Airway epithelial cell (primary cell): ENCODE results near the genes FAM136A and FIGLA.

GRCh38 chr2:70258301-70259172 is 600 bp downstream of the PCYOX1 start:
- RAMPAGE, long total RNA = no peak

DNA sequence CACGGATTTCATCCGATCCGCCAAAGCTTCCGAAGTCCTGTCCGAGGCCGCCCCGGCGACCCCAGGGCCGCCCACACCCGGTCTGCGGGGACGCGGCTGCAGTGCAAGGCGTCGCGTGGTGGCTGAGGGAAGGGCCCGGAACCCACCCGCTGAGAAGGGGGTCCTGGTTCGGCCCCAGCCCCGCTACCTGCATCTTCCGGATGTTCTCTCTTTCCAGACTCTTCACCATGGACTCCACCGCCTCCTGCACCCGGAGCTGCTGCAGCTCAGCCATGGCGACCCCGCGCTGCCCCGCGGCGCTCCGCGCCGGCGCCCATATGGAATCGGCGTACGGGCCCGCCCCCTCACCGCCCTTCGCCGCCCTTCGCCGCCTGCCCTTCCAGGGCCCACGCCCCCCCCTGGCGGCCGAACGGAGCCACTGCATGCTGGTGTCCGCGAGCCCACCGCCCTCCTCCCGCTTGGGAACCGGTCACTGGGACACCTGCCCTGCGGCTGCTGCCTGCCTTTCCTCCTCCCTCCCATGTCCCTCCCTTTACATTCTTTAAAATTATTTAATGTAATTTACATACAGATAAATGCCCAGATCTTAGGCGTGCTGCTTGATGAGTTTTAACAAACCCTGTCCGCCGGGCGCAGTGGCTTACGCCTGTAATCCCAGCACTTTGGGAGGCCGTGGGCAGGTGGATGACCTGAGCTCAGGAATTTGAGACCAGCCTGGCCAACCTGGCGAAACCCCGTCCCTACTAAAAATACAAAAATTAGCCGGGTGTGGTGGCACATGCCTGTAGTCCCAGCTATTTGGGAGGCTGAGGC is at the start of gene FAM136A:
Gene FAM136A, minus strand, starts transcription at position 330 of the 813 bp plus-strand sequence.
- RAMPAGE, long total RNA = start-site peak on the minus strand centred at position 309 of the sequence, 82 bp wide, 1,307 and 673 reads in 2 replicates

DNA sequence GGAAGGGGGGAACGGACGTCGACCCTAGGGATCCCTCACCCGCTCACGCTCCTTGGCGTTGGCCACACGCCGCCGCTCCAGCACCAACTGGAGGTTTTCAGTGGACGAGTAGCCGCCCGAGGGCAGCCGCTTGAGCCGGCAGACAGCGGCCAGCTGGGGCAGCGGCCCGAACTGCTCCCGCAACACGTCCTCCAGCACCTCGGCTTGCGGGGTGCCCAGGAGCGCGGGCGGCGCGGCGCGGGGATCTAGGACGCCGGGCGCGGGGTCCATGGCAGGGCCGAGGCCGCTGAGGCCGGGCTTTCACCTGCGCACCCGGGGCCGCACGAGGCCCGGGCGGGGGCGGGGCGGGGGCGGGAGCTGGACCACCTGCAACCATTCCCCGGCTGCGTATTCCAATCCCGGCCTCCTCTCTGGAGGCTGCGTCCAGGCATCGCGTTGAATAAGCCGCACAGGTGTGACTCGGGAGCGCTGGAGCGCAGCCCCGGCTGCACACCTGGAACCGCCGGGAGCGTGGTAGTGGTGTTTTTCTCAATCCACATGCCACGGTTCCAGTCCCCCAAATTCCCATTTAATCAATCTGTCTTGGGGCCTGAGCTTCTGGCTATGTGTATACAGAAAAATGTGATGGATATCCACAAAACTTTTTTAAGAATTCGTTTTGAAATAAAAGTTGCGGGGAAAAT is at the start of gene FIGLA:
Gene FIGLA, minus strand, starts transcription at position 275 of the 683 bp plus-strand sequence.
- RAMPAGE, long total RNA = no peak

GRCh38 chr2:70871673-70872300 is 28.6 kb upstream of the VAX2 start:
- RAMPAGE, long total RNA = no peak

GRCh38 chr2:70984658-70985185 is 6.3 kb downstream of the ANKRD53 start:
- RAMPAGE, long total RNA = no peak

DNA sequence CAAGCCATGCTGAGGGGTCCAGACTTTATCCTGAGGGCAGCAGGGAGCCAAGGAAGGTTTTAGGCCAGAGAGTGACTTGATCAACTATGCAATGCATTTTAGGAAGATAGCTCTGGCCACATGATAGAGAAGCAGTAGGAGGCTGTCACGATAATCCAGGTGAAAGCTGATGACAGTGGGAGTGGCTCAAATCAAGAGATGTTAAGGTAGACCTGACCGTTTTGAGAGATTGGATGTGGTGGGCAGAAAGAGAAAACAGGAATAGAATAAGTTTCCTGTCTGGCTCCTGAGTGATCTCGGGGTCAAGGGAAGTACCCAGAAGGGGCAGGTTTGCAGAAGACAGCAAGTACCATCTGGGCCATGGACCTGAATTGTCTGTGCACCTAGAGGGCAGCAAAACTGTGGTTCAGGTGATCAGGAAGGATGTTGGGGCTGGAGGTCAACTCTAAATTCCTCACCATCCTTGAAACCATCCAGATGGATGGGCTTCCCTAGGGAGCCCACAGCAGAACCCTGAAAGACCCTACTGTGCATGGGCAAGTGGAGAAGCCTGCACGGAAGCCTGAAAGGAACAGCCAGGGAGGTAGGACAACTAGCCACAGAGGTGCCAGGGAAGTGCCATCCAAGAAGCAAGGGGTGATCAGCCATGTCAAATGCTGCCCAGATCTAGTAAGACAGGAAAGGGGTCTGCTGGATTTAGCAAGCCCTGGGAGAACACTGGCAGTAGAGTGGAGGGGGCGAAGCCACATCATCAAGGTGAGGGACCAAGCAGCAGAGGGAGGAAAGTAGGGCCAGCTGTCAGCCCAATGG is 8.1 kb downstream of the ANKRD53 start:
- RAMPAGE, long total RNA = no peak

DNA sequence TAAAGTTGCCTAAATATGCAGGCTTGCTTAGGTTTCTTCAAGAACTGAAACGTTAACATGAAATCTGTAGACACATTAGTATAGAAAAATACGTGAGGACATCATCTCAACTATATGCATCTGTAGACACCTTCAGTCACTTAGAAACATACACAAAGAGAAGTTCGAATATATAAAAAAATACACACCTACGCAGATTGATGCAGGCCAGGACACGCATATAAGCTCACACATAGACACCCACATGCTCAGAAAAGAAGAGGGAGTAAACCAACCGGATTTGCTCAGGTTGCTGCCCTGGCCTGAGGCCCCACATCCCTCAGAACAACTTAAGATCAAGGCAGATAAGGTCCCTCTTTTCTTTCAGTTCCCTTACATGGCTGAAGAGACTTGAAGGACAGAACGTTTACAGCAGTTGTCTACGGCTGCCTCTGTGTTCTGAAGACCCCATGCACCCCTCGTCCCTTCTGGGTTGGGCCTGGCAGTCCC is 4.5 kb upstream of the NAGK start:
- RAMPAGE, long total RNA = no peak

DNA sequence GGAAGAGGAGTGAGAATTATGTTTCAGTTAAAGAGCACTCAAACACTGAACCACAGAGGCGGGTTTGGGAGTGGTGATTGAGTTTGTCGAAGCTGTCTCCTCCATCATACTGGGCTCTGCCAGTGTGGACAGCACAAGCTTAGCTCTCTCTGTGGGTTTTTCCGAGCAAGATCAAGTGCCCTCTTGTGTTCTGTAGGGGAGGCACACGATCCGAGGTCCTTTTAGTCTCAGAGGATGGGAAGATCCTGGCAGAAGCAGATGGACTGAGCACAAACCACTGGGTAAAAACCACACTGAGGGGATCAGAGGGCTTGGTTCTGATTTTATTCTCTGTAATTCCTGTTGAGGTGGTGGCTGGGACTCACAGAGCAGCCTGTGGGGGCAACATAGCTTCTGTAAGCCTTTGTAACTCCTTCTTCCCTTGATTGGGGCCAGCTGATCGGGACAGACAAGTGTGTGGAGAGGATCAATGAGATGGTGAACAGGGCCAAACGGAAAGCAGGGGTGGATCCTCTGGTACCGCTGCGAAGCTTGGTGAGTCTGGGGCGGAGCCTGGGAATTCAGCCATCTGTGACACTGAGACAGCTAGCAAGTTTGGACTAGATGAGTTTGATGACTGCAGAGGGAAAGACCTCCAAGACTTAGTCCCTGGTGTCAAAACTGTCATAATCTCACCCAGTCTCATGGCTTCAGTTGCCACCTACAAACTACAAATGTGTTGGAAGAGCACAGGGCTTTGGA is 2.0 kb downstream of the NAGK start:
- RAMPAGE, long total RNA = no peak

GRCh38 chr2:71129524-71130168 is 383 bp downstream of the MCEE start:
- RAMPAGE, long total RNA = no peak

GRCh38 chr2:71139456-71140023 is 9.1 kb downstream of the MPHOSPH10 start:
- RAMPAGE, long total RNA = no peak

DNA sequence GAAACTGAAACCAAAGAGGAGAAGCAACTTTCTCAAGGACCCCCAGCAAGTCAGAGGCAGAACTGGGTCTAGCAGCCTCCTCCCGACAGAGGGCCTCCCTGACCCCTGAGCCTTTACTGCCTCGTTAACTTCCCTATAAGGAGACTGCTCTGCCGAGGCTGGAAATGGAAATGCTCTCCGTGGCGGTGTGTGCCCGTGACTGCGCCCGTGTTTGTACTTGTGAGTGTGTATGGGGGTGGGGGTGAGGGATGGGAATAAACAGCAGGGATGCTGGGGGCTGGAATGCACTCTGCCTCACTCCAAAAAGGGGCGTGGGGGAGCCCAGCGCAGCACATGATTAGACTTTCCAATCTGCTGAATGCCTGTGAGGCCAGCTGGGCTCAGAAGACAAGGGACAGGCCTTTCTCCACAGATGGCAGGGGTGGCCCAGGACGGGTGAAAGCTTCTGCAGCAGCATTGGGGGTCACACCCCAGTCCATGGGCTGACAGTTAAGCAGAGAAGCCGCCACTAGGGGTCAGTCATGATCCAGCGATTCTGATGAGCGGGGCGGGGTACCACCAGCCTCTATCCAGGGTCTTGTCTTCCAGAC is 26.8 kb downstream of the MPHOSPH10 start:
- RAMPAGE, long total RNA = no peak

GRCh38 chr2:71338585-71338969 is 7.0 kb downstream of the ZNF638 start:
- RAMPAGE, long total RNA = no peak

DNA sequence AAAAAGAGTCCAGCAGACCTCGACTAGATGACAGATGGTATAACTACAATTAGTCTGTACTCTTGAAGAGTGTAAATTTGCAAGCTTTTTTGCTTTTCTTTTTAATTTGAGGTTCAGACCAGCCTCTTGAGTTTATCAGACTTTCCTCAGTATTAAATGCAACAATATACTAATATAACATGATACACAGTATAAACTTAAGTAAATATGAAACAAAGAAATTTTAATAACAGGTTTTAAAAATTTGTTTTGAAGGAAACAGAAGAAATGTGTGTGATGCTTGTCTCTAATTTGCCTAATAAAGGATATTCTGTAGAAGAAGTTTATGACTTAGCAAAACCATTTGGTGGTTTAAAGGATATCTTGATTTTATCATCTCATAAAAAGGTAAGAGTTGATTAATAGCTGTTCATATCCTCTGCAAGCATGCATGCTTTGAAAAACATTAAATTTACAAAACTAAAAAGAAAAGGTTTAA is 64.8 kb upstream of the DYSF start:
- RAMPAGE, long total RNA = no peak

- RAMPAGE, long total RNA = no peak
These were observed 14.1 kb downstream of the DYSF start for GRCh38 chr2:71480482-71481169.

GRCh38 chr2:71554008-71554569 is 87.6 kb downstream of the DYSF start:
- RAMPAGE, long total RNA = no peak

DNA sequence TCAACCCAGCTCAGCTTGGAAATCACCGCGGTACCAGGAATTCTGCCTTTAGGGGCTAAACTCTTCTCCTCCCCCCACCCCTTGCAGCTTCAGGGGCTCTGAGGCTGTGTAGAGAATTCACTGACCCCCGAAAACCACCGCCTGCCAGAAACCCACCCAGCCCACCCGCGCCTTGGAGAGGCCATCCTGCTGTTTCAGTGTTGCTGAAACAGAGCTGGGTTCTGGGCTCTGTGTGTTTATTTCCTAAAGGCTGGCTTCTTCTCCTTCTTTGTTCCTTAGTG is 6.0 kb upstream of the CYP26B1 start:
- RAMPAGE, long total RNA = no peak

- RAMPAGE, long total RNA = no peak
These were observed 86.2 kb upstream of the CYP26B1 start for GRCh38 chr2:72233867-72234309.

GRCh38 chr2:72794112-72794506 is 31.7 kb downstream of the EXOC6B start:
- RAMPAGE, long total RNA = no peak

- RAMPAGE, long total RNA = no peak
These were observed 1.5 kb downstream of the EXOC6B start for GRCh38 chr2:72824263-72824900.

DNA sequence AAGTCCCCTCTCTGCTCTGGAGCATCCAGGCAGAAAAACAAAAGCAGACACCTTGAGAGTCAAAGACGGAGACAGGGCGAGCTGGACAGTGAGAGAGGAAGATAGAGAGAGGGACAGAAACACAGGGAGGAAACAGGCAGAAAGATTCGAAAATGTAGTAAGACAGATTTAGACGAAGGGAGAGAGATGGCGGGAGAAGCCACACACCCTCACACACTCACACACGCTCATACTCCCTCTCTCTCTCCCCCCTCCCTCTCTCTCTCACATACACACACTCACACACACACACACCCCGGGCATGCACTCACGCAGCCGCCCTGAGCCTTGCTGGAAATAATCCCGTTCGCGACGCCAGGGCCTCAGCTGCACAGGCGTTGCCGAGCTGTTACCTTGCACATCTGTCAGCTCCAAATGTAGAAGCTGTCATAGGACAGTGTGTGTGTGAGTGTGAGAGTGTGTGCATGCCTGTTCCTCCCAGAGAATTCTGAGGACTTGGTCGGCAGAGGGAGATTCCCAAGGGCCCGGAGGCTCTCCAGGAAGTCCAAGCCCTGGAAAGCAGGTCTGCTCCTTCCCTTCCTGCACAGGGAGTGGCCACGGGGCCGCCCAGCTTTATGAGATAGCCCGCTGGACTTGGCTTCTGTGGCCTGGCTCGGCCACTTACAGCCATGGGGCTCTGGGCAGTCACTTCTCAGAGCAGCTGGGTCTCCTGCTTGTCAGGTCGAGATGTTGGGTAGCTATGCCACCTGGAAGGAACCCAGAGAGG is 8.5 kb downstream of the SPR start:
- RAMPAGE, long total RNA = no peak